Camera-type eye (tissue), 1 donor: ENCODE measurements around the genes MTERF1, GATAD1 and GNGT1.

GRCh38 chr7:90269433-90270084 is 24.6 kb downstream of the CFAP69 start:
- RAMPAGE, long total RNA: no peak

- RAMPAGE, long total RNA: no peak
These were observed 6.0 kb upstream of the PTTG1IP2 start for GRCh38 chr7:90463462-90463773.

DNA sequence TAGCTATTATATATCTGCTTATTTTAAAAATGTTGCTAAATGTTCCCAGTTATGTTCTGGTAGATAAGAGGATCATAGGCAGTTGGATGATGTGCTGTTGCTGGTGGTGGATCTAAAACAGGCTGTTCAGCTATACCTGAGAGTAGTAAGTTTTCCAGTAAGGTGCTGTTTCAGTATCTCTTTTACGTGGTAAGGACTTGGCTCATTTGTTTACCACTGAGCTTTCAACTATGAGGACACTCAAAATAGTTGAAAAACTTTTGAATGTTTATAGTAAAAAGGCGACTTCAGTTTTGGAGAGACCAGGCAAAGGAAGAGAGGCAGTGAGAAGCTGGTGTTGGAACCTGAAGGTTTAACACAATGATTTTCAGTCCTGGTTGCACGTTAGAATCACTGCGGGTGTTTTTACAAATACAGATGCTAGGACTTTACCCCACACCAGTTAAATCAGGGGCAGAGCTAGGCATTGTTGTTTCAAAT is 181.0 kb downstream of the CDK14 start:
- RAMPAGE, long total RNA: no peak

GRCh38 chr7:91128587-91128906 is 135.7 kb upstream of the FZD1 start:
- RAMPAGE, long total RNA: no peak

DNA sequence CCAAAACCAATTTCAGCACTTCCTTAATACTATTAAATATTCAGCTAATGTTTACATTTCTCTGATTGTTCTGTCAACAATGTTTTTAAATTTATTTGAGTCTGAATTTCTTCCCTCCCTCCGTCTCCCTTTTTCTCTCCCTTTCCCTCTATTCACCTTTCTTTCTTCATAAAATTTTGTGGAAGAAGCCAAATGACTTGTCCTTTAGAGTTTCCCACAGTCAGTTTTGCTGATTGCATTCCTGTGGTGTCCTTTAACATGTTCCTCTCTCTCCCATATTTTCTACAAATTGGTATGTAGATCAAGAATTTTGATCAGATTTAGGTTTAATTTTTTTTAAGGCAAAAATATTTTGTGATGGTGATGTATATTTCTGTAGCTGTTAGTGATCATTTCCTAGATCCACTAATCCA is 83.1 kb upstream of the FZD1 start:
- RAMPAGE, long total RNA: no peak

- RAMPAGE, long total RNA: start-site peak on the minus strand at chr7:91880679-91880709, 43 reads
These were observed at the start of gene MTERF1 for GRCh38 chr7:91880372-91881316. Gene MTERF1 (minus strand): TSS chr7:91880702.

GRCh38 chr7:91939868-91940544 is 656 bp upstream of the AKAP9 start:
- RAMPAGE, long total RNA: no peak

- RAMPAGE, long total RNA: no peak
These were observed 37.5 kb downstream of the CYP51A1 start for GRCh38 chr7:92096654-92097365.

GRCh38 chr7:92179448-92180199 is 682 bp upstream of the LRRD1 start:
- RAMPAGE, long total RNA: no peak

GRCh38 chr7:92447027-92447858 is at the start of gene GATAD1:
Gene GATAD1 (plus strand): TSS chr7:92447482.
- RAMPAGE, long total RNA: no peak

DNA sequence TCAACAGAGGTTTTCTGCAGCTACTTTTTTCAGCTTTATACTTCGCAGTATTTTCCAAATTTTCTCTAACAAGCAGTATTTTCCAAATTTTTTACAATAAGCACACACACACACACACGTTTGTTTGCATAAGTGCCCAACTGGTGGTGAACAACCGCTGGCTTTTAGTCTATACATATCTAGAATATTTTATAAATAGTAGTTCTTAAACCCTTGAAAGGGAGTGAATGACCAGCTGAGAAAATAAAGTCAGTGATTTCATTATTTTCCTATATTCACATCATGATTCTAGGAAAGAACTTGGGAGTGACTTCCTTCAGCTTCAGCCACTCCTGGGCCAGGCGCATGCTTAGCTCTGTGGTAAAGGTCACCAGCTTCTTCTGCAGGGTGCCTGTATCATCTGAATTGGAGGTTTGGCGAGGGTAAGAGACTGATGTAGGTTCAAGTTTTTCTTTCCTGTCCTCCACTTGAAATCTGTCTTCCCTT is 13.6 kb downstream of the GATAD1 start:
- RAMPAGE, long total RNA: no peak

DNA sequence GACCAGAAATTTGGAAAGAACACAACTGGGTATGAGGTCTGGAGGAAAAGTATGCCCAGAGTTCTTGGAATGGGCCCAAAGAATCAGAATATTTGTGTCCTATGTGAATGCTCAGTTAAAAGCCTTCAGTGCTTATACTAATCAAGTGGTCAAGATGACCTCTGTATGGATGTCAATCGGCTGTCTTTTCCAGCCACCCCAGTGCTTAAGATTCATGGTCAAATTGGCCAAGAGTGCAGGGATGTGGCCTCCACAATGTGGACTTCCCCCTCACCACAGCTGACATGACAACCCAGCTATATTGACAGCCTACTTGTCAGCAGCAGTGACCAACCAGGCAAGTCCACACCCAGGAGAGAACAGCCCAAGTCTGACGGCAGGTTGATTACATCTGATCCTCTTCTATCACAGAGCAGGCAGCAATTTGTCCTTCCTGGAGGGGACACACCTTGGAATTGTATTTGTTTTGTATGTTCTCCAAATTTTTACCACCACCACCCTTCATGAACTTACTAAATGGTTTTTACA is 8.2 kb upstream of the ERVW-1 start:
- RAMPAGE, long total RNA: no peak

GRCh38 chr7:92916790-92917320 is 80.5 kb upstream of the CDK6 start:
- RAMPAGE, long total RNA: no peak

- RAMPAGE, long total RNA: no peak
These were observed 15.3 kb downstream of the SAMD9 start for GRCh38 chr7:93102608-93102787.

- RAMPAGE, long total RNA: no peak
These were observed 83.9 kb downstream of the VPS50 start for GRCh38 chr7:93315933-93316591.

- RAMPAGE, long total RNA: no peak
These were observed at the start of gene GNGT1 for GRCh38 chr7:93906361-93906640. Gene GNGT1 (plus strand): TSS chr7:93906567.

DNA sequence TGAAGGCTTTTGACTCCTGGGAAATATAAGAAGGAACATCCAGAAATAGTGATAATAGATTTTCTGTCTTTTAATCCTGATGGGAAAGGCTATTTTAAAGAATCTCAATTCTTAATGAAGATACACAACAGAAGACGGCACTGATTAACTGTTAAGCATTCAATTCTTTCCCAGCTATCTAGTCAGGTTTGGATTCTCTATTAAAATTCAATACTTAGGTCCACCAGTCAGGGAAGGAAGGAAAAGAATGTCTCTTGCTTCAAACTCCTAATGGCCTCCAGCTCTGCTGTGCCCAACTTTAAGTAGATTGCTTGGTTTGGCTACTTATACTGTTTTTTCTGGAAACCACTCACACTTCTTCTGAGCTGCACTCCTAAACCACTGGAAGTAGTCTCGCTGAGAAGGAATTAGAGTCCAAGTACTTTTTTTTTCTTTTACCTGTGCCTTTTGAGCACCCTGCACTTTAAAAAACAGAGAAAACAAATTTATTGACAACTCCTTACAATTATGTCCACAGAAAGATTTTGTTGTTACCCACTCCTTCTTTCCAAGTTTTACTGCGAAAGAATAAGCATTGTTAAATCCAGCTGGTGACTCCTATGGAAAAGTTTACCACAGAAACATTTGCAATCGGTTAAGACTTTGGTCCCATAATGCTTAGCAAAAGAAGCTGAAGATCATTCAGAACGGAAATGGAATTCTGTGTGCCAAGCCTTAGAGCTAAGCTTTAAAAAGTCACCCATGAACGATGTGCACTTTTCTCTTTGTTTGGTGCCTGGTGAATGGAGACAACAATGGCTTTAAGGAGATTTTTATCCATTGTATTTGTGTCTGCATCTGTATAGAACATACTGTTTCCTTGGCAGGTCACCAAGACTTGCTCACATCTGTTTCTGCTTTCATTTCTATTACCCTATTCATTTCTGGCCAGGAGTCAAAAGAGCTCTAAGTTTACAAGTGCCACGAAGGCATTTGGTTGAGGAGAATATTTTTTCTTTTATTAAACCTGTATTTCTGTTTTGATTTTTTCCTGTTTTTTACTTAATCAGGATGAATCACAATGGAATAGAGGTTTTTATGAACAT is 26.5 kb upstream of the COL1A2 start:
- RAMPAGE, long total RNA: no peak

DNA sequence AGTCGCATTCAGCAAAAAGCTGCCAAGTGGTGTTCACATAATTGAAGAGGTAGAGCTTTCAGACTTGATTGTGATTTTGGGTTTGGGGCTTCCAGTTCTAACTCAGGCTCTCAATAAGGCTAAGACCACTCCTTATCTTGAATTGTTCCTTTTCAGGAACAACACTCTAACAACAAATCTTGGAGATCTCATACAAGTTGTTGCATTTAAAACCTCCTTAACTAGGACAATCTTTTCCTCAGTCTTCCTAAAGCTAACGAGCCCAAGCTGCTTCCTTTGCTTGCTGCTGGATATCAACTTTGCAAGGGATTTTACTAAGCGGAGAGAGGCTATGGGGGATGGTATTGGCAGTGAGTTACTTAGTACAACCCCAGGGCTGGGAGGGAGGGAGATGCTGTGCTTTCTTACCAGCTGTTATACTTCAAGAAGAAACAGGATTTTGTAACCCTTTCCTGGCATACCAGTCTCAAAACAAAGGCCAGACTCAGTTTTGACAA is 19.6 kb upstream of the COL1A2 start:
- RAMPAGE, long total RNA: no peak

GRCh38 chr7:94425339-94426221 is 30.9 kb downstream of the COL1A2 start:
- RAMPAGE, long total RNA: no peak

- RAMPAGE, long total RNA: no peak
These were observed 50.1 kb upstream of the SGCE start for GRCh38 chr7:94706018-94706406.